HGPS cell (cell line): Measurements from ENCODE around the genes AMY1A and GNAT2.

DNA sequence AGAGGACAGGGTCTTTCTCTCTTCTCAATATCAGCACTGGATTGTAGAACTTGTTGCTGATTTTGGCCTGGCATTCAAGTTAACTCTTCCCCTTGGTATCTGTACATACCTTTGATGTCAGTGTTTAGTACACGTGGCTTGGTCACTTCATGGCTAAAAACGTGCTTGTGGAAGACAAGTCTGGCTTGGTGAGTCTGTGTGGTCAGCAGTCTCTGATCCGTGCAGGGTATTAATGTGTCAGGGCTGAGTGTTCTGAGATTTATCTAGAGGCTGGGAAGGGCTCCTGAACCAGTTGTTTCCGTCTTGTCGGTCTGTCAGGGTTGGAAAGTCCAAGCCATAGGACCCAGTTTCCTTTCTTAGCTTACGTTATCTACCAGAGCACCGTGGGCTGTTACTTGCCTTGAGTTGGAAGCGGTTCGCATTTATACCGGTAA, at the start of gene AMY1A:
TSS of gene AMY1A (plus strand) at position 262 of the 434 bp plus-strand sequence.
- RRBS = no CpG with 5 or more reads among the region's 10 CpGs

GRCh38 chr1:107685718-107686310, 279.2 kb downstream of the VAV3 start:
- RRBS = no CpG with 5 or more reads among the region's 7 CpGs

GRCh38 chr1:108693454-108693683, 1.3 kb downstream of the PRPF38B start:
- RRBS = no CpG with 5 or more reads among the region's 8 CpGs

- RRBS = no CpG with 5 or more reads among the region's 3 CpGs
These were observed 8.8 kb downstream of the PRPF38B start for GRCh38 chr1:108700559-108701652.

- RRBS = no CpG with 5 or more reads among the region's 3 CpGs
These were observed 1.5 kb downstream of the STXBP3 start for GRCh38 chr1:108748005-108748380.

- RRBS = no CpG with 5 or more reads among the region's 2 CpGs
These were observed 1.9 kb downstream of the GPSM2 start for GRCh38 chr1:108878673-108879033.

- RRBS = no CpG with 5 or more reads among the region's 6 CpGs
These were observed 2.1 kb downstream of the CLCC1 start for GRCh38 chr1:108961270-108961549.

GRCh38 chr1:109114661-109115151, 791 bp downstream of the ELAPOR1 start:
- RRBS = no CpG with 5 or more reads among the region's 7 CpGs

GRCh38 chr1:109115940-109116332, 2.0 kb downstream of the ELAPOR1 start:
- RRBS = no CpG with 5 or more reads among the region's 3 CpGs

DNA sequence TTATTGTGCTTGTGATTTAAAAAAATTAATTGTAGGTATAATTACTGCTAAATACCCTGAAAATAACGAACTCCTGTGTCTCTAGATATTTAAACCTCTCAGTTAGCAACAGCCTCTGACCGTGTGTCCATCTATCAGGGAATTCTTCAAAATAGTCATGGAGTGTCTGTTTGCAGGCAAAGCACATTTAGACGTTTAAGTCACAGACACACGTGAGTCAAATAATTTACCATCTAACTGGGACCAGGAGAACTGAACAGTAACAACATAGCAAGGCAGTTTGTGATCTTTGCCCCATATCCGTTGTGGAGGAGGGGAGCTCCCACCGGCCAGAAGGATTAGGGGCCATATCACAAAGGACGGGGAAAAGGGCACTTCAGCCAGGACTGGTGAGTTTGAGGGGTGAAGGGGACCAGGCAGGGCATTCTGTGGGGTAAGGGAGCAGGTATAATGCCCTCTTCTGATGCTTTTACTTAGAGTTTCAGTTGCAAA, 22.8 kb downstream of the ELAPOR1 start:
- RRBS = no CpG with 5 or more reads among the region's 7 CpGs

GRCh38 chr1:109152225-109152673, 38.3 kb downstream of the ELAPOR1 start:
- RRBS = no CpG with 5 or more reads among the region's 1 CpG

- RRBS = no CpG with 5 or more reads among the region's 50 CpGs
These were observed 2.6 kb downstream of the CELSR2 start for GRCh38 chr1:109251624-109252752.

DNA sequence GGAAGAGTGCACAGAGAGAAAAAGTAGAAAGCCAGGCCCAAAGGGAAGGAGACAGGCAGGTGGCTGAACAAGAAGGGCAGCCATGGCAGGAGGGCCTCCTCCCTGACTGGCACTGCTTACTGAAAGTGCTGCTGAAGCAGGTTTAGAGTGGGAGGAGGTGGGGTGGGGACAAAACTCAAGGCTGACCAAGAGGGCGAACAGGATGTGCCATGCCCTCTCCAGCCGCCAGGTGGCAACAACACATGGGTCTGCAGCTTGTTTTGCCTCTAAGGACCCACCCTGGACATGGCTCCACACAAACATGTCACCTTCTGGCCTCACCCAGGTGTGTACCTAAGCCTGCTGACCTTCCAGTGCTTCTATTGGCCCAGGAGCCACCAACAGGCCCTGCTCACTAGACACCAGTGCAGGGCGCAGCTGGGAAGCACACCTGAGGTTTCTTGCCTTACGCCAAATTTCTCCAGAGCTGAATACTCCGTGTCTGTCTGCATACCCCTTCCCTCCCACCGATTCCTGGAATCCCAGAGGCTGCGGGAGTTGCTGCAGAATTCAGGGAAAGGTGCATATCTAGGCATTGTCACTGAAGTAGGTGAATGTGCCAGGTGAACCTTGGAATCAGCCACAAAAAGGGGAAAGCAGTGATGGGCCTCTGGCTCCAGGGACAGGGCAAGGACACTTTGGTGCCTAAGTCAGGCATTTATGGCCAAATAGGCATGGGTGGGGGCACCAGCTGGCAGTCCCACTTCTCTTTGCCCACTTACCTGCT, 5.4 kb downstream of the PSRC1 start:
- RRBS = no CpG with 5 or more reads among the region's 7 CpGs

- RRBS = 77% methylated on average over 1 of the region's 28 CpGs
These were observed 1.1 kb downstream of the PSRC1 start for GRCh38 chr1:109281645-109282445.

DNA sequence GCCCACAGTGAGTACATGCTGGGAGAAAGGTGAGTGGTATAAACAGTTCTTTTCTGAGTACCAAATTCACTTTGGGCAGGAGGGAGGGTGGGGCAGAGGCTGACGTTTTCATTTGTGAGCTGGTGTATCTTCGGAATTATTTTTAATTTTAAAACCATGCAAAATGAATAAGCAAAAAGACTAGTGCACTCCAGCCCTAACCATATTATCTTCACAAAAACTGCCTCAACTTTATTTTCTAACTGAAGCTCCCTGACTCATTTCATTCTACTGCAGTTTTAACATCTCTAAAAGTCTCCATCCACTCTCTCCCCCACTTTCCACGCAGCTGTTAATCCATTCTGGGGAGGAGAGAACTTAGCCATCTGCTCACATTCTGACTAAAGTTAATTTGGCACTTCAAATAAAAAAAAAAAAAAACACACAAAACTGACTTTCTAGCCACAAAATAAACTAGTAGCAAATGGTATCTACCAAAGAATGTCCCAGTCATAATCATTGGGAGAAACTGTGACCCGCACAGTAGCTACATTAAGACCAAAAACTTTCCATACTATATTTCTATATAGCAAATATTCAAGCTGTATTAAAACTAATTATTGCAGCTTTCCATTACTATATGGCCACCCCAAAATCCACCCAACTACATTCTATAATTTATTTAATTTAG, 5.4 kb upstream of the MYBPHL start:
- RRBS = no CpG with 5 or more reads among the region's 4 CpGs

DNA sequence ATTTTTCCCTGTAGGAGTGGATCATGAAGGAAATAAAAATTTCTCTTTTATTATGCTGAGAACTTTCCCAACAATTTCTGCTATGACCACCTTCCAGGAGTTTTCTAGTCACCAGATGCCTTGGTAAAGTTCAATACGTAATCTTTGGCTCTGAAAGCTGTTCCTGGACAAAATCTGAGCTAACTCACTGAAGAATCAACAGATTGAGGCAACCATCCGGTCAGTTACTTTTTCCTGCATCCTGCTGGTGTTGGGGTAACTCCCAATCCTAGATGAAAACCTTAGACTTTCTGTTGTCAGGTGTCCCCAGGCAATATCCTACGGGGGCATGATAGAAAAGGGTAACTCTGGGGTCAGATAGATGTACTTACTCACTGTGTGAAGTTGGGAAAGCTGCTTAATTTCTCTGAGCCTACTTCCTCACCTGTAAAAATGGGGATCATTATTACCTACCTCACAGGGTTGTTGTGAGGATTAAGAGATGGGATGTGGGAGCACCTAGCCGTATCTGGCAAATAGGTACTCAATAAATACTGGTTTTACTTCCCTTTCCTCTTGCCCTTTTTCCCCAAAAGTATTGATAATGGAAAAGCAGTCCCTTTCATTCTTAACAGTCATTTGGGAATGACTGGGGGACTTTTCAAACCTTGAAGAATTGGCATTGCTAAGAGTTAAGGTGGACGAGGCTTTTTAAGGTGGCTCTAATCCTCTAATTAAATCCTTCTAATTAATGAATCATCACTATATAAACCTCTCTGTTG, 1.5 kb upstream of the GNAI3 start:
- RRBS = no CpG with 5 or more reads among the region's 5 CpGs

DNA sequence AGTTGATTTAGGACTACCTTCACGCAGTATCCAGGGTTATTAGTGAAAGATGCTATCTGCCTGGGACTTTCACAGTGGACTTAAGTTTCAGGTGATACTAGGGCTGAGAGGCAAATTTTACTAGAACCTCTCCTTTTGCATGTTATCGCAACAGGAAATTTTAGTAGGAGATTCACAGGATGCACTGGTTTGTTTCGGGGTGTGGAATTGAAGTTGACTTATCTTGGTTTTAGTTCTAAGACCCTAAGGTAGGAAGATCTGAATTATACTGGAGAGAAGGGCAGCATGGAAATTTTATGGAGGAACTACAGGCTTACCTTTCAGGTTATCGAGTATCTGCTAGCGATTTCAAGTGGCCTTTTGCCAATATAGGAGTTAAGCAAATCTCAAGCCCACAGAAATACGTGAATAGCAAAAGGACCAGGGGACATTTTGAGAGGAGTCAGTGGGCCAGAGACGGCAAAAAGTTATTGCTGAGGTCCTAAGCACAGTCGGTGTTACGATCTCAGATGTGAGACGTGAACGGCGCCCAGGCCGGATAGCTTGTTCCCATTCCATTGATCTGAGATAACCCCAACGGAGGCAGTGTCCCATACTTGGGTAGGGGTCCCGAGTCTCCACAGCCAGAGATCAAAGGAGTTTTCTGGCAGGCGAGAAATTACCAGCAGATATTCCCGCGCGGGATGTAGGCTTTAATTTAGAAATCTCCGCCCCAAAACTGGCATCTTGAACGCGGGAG, 648 bp upstream of the GNAI3 start:
- RRBS = no CpG with 5 or more reads among the region's 22 CpGs

GRCh38 chr1:109606060-109606927, 13.1 kb downstream of the GNAT2 start:
- RRBS = no CpG with 5 or more reads among the region's 13 CpGs

- RRBS = 3% methylated on average over 3 of the region's 35 CpGs
These were observed at the start of gene GNAT2 for GRCh38 chr1:109619290-109620002. Gene GNAT2, minus strand, starts transcription at chr1:109619616.

DNA sequence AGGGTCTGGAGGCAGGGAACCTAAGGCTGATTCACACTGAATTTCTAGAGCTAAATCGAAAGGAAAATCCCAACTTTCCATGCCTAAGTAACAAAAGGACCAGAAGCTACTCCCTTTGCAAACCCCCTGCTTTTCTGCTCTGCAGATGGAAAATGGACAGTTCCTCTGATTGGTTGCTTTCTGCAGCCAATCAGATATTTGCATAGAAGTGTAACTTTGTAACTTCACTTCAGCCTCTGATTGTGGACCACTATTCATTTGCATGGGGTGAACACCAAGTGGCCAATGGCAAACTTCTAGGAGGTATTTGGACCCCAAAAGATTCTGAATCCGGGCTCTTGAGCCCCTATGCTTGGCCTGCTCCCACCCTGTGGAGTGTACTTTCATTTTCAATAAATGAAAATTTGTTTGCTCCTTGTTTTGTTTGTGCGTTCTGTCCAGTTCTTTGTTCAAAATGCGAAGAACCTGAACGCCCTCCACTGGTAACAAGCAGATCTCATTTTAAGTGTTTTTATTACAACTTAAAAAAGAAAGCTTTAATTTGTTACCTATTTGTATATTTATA, 6.5 kb upstream of the GSTM4 start:
- RRBS = no CpG with 5 or more reads among the region's 5 CpGs